ENCODE measurements around the gene KRBOX1.

DNA sequence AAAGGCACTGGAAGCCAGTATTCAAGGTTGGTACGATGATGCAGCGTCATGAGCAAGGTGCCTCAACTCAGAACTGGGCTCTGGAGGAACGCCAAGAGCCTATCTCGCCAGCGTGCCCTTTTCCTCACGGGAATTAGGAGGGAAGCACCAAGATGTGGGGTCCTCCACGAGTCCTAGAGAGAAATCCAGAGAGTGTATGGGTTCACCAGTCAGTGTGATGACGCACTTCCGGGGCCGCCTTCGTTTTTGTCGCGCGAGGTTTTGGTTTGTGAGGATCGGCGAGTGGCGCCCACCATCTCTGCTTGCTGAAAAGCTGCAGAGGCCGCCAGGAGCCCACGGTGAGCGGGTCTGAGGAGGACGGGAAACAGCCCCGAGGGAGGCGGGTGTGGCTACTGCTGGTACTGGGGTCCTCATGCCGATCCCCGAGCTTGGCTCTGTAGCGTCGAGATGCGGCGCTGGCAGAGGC lies at the start of gene KRBOX1:
KRBOX1 (plus strand) TSS at position 269 of the 466 bp plus-strand sequence.
- PRO-cap = no peak
- RRBS = no CpG with 5 or more reads among the region's 29 CpGs

GRCh38 chr3:43290292-43290641 lies 3.9 kb downstream of the SNRK start:
- PRO-cap = no peak
- RRBS = no CpG with 5 or more reads among the region's 1 CpG

GRCh38 chr3:43345133-43345654 lies 58.9 kb downstream of the SNRK start:
- PRO-cap = no peak
- RRBS = no CpG with 5 or more reads among the region's 4 CpGs

DNA sequence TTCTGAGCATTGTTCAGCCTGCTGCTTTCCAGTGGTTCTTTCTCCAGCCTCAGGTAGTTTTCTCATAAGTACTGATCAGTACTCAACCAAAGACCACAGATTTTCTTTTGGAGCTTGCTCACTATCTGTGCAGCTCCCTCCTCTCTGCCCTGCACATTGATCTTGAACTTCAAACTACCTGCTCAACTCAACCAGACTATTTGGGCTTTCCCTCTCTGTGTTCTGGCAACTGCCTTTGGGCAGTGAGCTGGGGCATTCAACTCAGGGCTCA lies 67.4 kb downstream of the SNRK start:
- PRO-cap = no peak

DNA sequence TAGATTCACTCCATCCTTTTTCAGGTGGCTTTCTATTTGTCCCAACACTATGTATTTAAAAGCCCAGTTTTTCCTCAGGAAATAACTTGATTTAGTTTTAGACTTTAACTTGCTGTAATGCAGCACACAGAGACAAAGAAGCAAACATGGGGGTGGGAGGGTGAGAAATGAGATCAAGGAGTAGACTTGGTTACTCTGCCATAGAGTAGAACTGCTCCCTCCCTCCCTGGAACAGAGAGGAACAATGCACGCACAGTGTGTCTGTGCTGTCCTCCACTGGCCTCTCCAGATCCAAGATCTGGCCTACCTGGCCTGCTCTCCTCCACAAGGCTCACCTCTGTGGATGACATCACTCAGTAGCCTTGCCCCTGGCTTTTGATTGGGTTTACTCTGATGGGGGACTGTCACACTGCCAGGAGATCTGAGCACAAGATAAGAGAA lies 22.4 kb upstream of the ANO10 start:
- PRO-cap = no peak
- RRBS = no CpG with 5 or more reads among the region's 1 CpG

DNA sequence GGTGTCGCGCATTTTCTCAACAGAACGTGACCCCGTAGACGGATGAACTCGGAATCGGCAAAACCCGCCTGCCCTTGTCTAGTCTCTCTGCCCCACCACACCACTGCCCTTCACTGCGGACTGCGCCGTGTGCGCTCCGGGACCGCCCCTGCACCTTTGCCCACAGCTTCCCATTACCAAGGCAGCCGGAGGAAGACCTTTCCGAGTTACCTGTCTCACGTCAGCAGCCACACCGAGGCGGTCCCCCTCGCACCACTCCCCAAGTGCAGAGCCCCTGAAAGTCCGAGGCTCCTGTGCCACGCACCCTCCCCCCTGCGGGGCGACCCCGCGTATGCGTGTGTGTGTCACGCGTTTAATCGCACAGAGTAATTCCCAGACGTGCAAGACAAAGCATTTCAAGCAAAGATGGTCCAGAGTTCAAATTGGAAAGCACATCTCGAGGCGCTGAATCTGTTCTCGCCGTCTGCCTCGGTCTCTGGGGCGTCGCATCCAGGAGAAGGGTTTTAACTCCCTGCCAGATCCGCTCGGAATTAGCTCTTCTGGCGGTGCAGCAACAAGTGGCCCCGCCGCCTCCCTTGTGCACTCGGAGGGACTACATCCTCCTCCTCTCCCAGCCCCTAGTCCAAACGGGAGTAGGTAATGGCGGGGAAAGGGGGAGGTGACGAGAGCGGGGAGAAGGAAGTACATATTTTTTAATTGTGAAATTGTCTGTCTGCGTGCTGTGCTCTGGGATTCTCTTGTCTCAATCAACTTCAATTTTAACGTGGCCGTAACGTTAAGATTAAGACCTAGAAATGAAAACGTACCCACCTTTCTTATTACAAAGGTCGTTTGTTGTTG lies 244.9 kb upstream of the TOPAZ1 start:
- PRO-cap = no peak
- RRBS = 3% methylated on average over 3 of the region's 54 CpGs

GRCh38 chr3:44447037-44447905 lies 30.2 kb downstream of the ZNF445 start:
- PRO-cap = no peak
- RRBS = no CpG with 5 or more reads among the region's 11 CpGs

- PRO-cap = no peak
- RRBS = no CpG with 5 or more reads among the region's 10 CpGs
Measured at GRCh38 chr3:45011727-45012779, 14.1 kb upstream of the CLEC3B start.

GRCh38 chr3:45024680-45025323 lies 1.3 kb upstream of the CLEC3B start:
- PRO-cap = no peak
- RRBS = no CpG with 5 or more reads among the region's 6 CpGs

- PRO-cap = no peak
- RRBS = no CpG with 5 or more reads among the region's 10 CpGs
Measured at GRCh38 chr3:45033857-45034487, 7.9 kb downstream of the CLEC3B start.

DNA sequence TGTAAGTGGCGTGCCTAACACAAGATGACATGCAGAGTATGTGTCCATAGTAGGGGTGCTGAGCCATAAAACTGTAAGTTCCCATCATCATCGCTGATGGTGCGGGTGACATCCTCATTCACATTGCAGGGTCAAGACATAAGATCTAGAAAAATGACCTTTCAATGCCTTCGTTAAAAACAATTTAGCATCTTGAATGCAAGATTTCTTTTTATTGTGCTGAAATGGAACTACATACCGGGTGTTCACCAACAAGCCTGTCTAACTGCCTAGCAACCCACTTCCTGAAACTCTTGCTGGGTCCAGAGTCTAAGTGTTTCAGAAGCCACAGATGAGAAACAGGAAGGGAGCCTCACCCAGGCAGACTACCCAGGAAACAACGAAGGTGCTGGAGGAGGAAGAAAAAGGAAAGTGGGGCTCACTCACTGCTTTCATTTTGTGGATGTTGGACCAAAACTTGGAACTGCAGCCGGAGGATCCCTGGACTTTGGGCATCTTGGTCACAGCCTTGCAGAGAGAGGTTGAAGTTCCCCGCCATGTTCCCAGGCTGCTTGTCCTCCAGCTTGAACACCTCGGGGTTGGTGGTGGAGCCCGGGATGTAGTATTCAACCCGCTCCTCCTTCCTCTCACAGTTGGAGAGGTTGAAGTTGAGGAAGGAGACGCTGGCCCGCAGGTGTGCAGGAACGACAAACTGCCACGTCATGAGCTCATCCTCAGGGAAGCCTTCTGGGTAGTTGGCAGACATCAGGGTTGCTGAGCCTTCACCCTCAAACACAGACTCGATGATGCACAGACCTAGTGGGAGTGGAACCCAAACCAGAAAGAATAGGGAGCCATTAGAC lies 35.9 kb downstream of the CDCP1 start:
- PRO-cap = no peak
- RRBS = no CpG with 5 or more reads among the region's 16 CpGs

GRCh38 chr3:45144761-45145620 lies 1.2 kb downstream of the CDCP1 start:
- PRO-cap = bidirectional peak, plus-strand start at chr3:45145144, minus-strand start at chr3:45144984
- RRBS = no CpG with 5 or more reads among the region's 20 CpGs

- PRO-cap = no peak
- RRBS = no CpG with 5 or more reads among the region's 7 CpGs
Measured at GRCh38 chr3:45545445-45545986, 49.0 kb upstream of the LIMD1 start.

DNA sequence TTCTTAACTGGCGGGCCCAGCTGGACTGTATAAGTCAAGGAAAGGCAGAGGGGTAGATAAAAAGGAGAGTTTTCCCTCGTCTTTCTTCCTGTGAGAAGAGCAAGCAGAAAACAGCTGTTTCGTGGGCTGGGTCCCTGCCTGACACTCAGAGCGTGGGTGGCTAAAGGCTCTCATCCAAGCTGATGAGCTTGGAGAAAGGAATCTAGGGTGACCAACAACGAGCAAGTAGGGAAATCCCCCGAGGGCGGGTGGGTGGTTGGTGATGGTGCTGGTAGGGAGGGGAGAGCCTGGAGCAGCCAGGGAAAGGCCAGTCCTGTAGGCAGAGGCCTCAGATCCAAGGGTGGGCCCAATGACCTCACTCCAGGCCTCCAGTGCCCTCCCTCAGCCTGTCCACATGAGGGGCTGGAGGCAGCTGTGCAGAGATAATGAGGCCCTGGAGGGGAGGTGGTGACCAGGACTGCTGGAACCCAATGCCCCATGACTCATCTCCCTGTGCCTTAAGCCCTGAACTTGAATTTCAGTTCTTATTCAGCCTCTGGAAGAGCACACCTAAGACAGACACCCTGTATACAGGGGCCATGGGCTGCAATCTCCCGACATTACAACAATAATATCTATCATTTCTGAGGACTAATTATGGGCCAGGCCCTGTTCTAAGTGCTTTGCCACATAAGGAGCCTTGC lies 43.0 kb upstream of the LIMD1 start:
- PRO-cap = bidirectional peak, plus-strand start at position 527 of the sequence, minus-strand start at position 394 of the sequence
- RRBS = no CpG with 5 or more reads among the region's 8 CpGs

- PRO-cap = no peak
- RRBS = no CpG with 5 or more reads among the region's 7 CpGs
Measured at GRCh38 chr3:45566120-45566612, 28.4 kb upstream of the LIMD1 start.

DNA sequence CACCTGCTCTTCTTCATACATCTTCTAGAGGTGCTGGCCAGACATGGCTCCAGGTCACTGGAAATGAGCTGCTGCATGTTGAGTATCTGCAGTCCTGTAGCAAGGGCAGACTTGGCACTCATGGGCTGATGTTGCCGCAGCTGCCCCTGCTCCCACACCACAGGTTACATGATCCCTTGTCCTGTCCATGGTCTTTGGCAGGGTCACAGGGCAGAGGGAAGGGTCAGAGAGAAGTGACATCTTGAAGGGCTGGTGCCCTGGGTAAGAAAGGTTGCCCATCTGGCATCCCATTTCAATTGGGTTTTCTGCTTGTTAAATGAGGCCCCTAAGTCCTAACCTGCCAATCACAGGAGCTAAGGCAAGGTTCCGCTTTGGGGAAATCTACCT lies 2.0 kb downstream of the CXCR6 start:
- PRO-cap = no peak
- RRBS = no CpG with 5 or more reads among the region's 2 CpGs

DNA sequence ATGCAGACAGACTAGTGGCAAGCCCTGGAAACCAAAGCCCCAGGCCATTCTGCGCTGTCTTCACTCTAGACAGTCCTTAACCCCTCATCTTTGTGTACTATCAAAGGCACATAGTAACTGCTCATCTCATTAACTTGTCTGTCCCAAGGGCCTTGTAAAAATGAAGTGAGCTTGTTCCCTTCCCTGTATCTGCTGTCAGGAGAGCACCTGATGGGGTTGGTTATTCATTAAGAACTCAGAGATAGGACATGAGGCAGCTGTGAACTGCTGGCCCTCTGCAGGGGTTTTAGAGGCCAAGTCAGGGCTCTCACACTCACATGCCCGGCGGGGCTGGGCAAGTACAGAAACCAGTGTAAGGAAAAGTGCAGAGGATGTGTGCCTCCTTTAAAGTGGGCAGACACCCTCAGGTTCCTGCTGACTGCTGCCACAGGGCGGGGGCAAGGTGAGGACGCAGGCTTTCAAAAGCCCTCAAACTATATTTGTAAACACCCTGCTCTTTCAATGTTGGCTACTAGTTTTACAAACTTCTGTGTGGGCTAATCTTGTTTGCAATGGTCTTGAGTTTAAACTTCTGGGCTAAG lies 22.3 kb downstream of the CXCR6 start:
- PRO-cap = no peak
- RRBS = no CpG with 5 or more reads among the region's 5 CpGs

GRCh38 chr3:45967254-45968525 lies 24.4 kb downstream of the CXCR6 start:
- PRO-cap = no peak
- RRBS = no CpG with 5 or more reads among the region's 30 CpGs

- PRO-cap = no peak
- RRBS = no CpG with 5 or more reads among the region's 3 CpGs
Measured at GRCh38 chr3:46006503-46007186, 11.0 kb upstream of the FYCO1 start.

GRCh38 chr3:46371155-46371607 lies 435 bp downstream of the CCR5 start:
- PRO-cap = no peak
- RRBS = no CpG with 5 or more reads among the region's 2 CpGs

All from MCF 10A (cell line).